Vagina (tissue), 1 donor: ENCODE measurements around the genes ALDH8A1 and IFNGR1.

- PRO-cap = no peak
- RAMPAGE, long total RNA = no peak
These were observed 314.0 kb upstream of the SGK1 start for GRCh38 chr6:134631899-134632402.

DNA sequence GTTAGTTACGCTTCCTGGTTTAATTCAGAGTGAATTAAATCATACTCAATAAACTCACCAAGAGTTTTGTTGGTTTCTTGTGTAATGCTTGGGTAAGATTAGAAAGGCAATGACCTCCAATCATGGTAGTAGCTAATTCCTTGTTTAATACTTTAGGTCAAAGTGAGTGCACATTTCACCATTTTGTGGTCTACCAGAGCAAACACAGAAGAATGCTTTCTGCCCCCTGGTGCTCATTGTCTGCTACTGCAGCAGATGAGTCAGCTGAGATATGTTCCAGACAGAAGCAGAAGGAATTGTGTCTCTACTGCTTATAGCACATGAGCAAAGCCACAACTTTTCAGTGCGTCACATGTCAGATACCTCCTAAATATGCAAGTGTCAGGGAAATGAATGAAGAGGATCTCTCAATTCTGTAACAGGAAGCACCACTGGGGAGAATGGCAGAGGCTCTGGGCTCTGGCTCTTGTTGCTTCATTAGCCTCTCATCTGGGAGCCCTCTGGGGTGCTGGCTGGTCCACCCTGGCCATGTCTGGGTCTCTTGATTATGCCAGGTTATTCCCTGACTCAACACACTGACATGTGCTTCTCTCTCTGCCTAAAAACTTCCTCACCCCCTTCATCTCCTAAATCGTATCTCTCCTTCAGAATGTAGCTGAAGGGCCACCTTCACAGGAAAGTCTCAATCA lies 308.9 kb downstream of the ALDH8A1 start:
- PRO-cap = no peak
- RAMPAGE, long total RNA = no peak

- PRO-cap = no peak
- RAMPAGE, long total RNA = no peak
These were observed at the start of gene ALDH8A1 for GRCh38 chr6:134949966-134950540. Gene ALDH8A1 (minus strand): TSS chr6:134950101.

DNA sequence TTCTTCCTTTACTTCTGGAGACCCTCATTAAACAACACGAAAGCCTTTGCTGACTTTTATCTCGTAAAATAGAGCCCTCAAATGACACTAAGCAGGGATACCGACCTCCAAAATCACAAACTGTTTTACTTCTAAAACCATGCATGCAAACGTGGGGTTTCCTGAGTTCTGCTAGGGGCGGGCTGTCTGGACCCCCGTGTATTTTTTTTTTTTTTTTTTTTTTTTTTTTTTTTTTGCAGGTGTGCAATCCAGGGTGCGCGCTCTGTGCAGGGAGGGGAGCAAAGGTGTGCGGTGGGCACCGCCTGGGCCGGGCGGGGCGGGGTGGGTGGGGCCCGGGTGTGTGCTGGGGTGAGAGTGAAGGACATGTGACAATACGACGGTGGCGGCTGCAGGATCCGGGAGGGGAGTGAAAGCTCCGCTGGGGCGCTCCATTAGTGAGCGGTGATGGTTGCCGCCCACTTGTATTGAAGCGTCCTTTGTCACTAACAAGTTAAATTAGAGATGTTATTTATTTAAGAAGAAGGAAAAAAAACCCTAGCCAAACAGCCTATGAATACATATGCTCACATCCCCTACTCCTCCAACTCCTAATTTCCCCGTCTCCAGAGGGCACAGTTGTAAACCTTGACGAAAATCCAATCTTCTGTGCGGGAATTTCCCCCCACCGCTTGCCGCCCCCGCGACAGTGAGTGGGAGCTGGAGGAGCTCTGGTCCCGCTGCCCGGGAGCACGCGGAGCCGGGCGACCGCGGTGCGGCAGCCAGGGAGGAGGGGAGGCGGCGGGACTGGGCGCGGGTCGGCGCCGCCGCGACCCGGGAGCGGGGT lies 694 bp upstream of the MYB start:
- PRO-cap = no peak
- RAMPAGE, long total RNA = no peak

DNA sequence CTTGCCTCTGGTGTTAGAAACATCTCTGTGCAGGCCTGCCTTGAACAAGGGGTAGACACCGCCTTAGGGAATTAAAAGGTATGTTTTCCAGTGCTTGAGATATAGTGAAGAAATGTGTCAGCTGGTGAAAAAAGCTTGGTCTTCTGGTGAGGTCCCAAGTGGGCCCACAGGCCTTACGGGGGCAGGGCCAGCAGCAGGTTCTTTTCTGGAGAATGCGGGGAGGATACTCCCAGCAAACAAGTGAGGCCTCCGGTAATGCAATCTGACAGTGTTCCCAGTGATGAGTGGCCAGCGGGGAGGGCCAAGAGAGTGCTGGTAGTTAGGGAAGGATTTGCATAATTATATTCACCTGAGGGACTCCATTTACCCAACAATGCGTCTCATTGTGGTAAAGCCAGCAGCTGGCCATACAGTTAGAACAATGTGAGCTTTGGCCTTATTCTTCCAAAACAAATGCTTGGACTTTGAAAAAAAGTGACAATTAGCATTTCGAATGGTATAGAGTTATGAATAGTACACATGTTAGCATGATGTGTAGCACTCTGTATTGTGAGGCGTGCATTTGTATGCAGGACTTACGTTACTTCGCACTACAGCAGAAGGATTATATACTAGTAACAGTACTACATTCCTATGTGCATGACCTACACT lies 69.7 kb downstream of the MYB start:
- PRO-cap = no peak
- RAMPAGE, long total RNA = no peak

GRCh38 chr6:135269546-135269969 lies 88.5 kb downstream of the MYB start:
- PRO-cap = no peak
- RAMPAGE, long total RNA = no peak

- PRO-cap = no peak
- RAMPAGE, long total RNA = no peak
These were observed 128.9 kb upstream of the PDE7B start for GRCh38 chr6:135722668-135722955.

DNA sequence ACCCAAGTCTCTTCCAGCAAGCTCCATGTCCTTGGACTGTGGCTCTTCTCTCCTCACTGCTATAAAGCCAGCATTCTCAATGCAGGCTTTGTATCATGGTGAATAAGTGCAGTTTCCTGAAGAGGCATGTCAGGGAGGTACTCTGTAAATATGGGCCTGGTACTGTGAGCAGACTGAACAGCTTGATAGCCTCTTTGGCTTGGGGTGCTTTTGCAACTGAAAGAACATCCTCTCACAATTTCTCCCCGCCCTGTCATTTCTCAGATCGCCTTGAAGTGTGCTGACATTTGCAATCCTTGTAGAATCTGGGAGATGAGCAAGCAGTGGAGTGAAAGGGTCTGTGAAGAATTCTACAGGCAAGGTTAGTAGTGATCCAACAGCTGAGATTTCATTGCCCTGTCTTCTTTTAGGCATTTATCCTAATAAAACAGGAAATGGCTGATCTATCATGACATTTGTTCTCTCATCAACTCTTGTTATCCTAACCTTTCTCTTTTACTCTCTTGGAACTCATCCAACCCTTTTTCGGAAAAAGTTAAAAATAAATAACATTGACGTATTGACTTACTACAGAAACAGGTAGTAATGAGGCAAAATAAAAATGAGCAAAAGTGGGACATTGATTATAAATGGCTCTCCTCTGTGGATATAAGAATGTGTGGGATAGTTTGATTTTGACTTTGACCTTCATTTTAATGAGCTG lies 69.0 kb downstream of the MTFR2 start:
- PRO-cap = no peak
- RAMPAGE, long total RNA = no peak

DNA sequence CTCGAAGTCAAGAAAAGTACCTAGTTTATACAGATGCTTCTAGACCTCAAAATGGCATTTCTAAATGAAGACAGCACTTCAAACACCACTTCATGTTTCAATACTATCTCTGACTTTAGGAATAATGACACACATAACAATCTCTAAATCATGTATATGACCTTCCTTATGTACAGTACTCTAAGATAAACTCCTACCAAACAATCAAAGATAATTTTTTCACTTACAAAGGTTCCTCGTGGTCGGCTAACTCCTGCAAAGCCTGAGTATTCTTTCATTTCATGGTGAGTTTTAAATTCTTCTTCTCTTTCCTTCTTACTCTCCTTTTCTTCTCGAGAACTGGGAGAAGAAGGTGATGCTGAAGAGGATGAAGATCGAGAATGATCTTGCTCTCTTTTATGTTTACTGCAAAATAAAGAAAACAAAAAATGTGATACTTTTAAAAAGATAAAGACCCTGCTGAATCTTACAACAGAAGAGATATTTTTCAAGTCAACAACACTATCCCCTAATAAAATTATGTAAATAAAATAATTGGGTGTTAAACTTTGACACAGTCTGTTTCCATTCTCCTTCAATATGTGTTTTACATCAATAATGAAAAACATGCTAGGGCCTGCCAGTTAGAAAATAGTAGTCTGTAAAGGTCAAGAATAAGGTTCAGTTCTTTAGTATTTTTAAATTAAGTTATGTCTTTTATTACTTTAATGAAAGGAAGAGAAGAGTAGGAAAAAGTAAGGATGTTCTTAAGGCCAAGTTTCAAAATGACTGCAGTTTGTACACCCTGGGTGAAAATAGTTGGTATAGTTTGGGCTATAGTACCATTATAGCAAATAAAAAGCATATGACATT lies 18.1 kb upstream of the MTFR2 start:
- PRO-cap = no peak
- RAMPAGE, long total RNA = start-site peak on the minus strand centred at position 417 of the sequence, 359 bp wide, 323 reads

- PRO-cap = unidirectional peak, plus-strand start at chr6:136288911; unidirectional peak, plus-strand start at chr6:136289062; bidirectional peak, plus-strand start at chr6:136289443, minus-strand start at chr6:136289315
- RAMPAGE, long total RNA = no peak
These were observed 777 bp downstream of the BCLAF1 start for GRCh38 chr6:136288617-136289520.

DNA sequence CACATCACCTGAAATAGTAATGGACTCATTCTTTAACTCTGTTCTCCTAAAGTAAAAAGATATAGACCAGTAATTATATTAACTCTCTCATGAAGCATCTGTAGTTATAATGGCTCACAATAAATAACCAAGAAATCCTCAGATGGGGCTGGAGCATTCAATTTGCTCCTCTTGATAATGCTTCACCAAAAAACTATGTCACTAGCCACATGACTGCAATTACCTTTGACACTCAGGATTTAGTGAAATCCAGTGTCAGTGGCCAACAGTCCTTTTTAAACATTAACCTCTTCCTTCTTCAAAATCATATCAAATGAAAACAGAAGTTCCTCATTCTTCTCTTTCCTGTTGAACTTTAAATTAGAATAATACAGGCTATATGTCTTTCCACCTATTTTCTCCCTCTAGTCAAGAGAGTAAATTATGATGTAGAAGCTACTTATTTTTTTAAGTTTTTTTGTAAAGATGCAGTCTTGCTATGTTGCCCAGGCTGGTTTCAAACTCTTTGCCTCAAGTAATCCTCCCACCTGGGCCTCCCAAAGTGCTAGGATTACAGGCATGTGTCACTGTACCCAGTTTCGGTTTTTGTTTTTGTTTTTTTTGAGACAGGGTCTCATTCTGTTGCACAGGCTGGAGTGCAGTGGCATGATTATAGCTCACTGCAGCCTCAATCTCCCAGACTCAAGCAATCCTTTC lies 41.1 kb downstream of the MAP7 start:
- PRO-cap = no peak
- RAMPAGE, long total RNA = no peak

DNA sequence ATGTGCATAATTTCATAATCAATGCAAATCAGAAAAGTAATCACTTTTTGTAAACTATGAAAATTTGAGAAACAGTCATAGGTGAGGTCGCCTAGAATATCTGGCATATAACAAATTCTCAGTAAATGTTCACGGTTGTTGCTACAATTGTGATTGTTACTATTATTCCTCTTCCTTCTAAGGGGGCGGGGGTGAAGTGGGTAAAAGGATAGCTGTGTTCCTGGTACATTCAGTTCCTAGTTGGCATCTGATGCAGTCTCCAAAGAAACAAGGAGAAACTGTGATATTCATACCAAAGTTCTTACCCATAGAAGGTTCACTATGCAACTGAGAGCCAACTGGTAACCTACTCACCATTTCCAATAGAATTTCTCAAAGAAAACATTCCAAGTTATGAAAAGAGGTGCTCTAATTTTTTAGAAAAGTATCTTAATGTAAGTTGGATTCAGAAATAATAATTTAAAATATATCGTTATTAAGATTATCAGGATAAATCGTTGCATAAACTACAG lies 13.2 kb upstream of the MAP7 start:
- PRO-cap = no peak
- RAMPAGE, long total RNA = no peak

DNA sequence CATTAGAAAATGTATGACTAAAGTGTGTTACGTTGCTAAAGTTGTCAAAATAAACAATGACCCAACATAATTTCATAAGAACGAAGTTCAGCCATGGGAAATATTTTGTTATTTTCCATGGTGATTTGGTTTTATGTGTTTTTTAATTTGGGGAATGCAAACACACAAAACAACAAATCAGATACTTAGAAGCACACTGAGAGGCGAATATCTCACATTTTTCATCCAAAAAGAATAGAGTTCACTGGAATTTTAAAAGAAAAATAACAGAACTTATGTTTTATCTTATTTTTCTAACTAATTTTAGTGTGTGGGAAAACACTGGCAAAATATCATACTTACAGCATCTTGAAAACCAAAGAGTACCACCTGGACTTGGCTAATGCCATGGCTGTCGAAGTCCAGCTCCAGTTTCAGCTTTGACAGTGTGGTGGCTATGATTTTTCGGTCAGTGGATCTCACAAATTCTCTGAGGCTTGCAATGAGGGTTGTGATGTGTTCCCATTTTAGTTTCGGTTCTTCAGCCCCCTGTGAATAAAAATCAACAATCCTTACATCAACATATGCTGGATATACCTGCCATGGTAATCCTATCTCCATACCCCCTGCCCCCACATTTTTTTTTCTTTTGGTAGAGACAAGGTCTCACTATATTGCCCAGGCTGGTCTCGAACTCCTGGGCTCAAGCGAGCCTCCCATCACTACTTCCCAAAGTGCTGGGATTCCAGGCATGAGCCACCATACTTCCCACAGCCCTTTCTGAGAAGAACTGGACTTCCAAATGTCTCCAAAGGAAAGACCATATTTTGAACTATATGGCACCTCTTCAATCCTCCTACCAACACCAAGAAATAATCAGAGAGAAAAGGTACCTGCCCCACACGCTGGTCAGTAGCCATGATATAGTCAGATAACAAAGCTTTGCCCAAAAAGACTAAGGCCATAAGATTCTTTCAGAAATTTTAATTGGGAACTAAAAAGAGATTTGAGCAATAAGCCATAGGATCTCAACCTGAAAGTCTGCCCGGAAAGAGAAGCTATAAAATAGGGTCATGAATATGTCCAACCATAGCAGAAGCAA lies 33.3 kb upstream of the MAP7 start:
- PRO-cap = no peak
- RAMPAGE, long total RNA = no peak

DNA sequence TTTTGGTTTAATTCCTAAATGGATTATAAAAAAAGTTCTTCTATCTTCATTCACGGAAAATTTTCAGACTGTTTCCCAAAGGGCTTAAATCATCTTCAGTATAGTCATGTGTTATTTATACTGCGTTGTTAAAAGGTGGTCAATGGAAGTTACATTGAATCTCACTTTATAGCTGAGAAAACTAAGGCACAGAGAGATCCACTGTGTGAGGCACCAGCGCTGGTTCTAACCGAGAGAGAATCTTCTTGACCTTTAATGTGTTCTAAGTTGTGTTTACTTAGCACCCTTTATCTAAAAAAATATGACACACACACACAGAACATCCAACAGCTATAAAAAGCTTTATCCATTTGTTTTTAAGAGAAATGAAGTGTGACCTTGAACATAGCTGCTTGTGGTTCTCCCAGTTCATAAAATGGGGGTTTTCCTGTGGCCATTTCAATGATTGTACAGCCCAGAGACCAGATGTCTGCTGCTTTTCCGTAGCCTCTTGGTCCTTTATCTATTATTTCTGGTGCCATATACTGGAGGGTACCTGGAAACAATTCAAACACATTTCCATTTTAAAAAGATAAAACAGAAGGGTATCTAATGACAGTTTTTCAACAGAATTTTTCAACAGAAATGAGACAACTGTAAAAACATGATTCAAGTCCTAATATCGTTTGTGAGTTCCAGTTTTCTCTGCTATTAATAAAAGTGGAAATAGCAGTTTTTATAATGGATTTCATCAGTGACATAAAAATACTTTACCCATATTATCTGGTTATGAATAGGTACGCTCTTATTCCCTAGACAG lies 54.8 kb upstream of the MAP7 start:
- PRO-cap = no peak
- RAMPAGE, long total RNA = no peak

DNA sequence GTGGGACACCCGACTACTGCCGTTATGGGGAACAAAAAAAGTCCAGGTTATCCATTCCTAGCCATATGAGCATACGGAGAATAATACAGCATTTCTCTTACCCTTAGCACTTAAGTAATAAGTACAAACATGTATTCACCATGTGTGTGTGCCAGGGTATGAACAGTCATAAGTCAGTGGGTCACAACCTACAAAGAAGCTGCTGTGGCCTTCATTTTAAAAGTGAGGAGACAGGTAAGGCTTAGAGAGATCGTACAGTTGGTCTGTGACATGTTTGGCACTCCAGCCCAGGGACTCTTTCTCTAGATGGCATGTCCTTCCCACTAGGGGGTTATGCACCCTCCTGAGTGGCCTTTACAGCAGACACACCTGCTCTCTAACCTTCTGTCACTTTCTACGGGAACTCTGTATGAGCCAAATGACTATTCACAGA lies 91.4 kb downstream of the MAP3K5 start:
- PRO-cap = no peak
- RAMPAGE, long total RNA = no peak

DNA sequence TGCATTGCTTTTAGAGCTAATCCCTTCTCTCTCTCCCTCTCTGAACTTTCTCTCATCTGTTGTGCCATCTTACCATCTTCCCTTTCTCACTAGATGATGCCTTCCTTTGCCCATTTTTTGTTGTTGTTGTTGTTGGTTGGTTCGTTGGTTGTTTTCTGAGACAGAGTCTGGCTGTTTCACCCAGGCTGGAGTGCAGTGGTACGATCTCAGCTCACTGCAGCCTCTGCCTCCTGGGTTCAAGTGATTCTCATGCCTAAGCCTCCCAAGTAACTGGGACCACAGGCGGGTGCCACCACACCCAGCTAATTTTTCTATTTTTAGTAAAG lies 18.8 kb downstream of the MAP3K5 start:
- PRO-cap = no peak
- RAMPAGE, long total RNA = start-site peak on the minus strand centred at position 220 of the sequence, 162 bp wide, 12 reads

- PRO-cap = no peak
- RAMPAGE, long total RNA = no peak
These were observed 40.6 kb downstream of the SLC35D3 start for GRCh38 chr6:136962635-136963113.

DNA sequence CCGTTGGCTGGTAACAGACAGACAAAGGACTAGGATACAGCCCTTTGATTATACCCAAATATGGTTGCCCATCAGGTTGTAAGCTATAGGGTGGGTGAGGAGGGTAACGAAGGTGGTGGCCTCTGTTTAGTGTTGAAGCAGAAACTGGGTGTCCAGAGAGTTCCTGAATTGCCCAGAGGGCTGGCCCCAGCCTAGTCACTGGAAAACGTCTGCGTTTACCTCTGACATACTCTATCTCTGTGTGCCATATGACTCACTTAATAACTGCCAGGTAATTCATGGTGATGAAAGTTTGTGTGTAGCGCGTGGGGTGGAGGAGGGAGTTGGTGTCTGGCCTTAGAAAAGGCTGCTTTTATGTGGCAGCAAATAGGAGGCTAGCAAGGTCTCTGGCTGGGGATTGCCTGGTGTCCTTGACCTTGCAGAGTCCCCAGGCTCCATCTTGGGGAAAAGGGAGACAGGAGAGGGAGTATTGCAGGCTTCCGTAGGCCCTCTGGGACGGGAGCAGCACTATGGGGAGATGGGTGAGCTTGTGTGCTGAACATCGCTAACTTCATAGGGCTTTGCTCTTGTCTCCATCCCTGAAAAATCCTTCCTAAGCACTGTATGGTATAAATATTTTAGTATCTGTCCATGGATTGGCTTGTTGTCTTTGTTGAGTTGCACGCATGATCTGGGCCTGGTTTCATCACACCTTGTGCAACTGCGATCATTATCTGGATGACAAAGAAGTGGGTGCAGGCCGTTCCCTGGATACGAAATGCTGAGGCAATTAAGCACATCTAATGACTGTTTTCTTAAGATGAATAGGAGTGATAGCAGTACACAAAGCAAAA lies 47.5 kb downstream of the SLC35D3 start:
- PRO-cap = no peak
- RAMPAGE, long total RNA = no peak

DNA sequence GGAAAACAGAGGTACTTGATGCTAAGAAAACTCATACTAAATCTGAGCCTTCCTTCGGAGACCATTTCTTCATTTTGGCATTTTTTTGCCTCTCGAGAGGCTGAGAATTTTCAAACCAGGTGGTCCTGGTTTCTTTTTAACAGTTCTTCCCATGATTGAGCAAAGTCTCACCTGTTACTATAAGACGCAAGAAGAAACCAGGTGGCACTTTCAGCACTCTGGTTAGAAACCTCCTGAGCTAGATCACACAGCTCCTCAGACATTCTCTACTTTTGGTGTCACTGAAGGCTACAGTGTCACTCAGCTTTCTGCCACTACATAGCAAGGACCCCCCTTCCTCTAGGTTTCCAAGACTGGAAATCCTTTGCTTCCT lies 7.3 kb downstream of the IFNGR1 start:
- PRO-cap = no peak
- RAMPAGE, long total RNA = no peak

DNA sequence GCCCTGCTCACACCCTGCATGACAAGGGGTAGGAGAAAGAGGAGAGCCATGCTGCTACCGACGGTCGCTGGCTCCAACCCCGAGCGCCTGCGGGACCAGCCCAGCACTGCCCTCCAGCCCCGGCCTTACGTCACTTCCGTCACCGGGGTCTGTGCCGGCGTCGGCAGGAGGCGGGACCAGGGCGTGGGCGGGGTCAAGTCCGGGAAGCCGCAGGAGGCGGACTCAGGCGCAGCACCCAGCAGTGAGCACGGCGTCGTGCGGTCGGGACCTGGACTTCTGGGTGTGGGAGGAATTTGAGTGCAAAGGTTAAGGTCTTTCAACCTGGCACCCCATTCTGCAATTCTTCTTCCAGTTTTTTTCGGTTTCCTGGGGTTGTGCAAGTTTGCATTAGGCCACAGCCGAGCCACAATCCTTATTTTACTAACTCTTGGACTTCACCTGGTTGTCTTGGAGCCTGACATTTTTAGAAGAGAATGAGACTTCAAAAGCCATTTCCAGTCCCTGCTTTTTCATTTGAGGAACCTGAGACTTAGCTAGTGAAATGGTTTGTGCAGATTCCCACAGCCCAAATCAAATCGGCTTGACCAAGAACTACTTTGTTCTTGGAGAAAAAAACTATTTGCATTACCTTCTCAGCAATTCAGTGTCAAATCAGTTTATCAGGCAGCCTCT lies at the start of gene IFNGR1:
Gene IFNGR1, minus strand, starts transcription at position 108 of the 672 bp plus-strand sequence.
- PRO-cap = bidirectional peak, plus-strand start at position 241 of the sequence, minus-strand start at position 105 of the sequence
- RAMPAGE, long total RNA = start-site peak on the minus strand centred at position 92 of the sequence, 48 bp wide, 2,527 reads